ENCODE measurements around a stretch of chr7.

- PRO-cap = no peak
These were observed 48.4 kb downstream of the VIPR2 start for GRCh38 chr7:159096209-159096803.

- PRO-cap = no peak
These were observed 32.4 kb downstream of the VIPR2 start for GRCh38 chr7:159112013-159112907.

DNA sequence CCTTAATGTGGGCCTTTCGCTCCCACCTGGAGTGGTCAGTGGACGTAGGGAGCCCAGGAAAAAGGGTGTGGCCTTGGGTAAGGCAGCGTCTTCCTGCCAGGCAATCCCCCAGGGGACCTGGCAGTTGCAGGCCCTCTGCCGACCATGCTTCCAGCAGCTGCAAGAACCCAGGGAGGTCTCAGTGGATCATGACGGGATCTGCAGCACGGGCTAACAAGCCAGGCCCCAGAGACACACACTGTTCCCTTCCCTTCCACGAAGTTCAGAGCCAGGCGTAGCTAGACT, 48.0 kb upstream of the VIPR2 start:
- PRO-cap = no peak

DNA sequence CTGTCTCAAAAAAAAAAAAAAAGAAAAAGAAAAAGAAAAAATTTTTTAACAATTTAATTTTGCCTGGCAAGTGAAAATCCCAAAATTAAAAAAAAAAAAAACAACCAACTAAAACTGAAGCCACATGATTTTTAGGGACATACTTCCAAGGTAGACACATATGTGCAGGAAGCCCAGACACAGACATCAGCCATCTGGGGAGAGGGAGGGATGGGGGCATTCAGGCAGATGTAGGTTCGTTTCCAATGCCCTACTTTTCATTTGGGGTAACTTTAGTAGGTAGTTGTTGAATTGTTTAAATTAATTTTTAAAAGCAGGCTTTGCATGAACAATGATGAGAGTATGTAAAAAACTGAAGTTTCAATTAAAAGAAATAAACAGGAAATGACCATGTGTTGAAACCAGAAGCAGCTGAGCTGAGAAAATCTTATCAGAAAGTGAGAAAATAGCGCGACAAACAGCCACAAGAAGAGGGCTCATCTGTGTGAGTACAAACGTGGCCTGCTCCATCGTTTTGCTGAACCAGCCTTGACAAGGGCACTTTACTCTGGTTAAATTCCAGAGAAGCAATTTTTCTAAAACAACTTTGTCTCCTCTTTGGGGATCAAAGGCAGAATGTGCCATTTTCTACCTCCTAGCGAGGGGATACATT, 51.0 kb upstream of the VIPR2 start:
- PRO-cap = unidirectional peak, plus-strand start at position 433 of the sequence

DNA sequence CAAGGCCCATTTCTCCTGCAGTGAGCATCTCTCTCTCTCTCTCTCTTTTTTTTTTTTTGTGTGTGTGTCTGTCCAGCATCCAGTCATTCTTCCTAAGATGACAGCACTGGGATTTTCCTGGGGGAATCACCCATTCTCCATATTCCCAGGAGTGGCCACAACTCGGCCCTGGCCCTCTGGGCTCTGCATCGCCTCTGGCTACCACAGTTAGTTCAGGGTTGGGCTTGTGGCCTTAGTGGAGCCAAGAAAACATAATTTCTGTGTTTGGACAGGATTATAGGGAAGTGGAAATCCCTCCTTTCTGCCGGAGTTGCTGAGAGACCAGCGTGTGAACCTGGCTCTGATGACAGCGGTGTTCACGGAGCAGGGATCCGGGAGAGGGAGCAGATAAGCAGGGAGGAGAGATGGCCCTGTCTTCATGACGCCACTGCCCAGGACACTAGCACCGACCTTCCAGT, 66.8 kb upstream of the VIPR2 start:
- PRO-cap = no peak